Bronchial lymph node (tissue), 1 donor: ENCODE measurements around a stretch of chr1.

GRCh38 chr1:63816929-63817507 lies 43.2 kb downstream of the ROR1 start:
- PRO-cap: no peak

DNA sequence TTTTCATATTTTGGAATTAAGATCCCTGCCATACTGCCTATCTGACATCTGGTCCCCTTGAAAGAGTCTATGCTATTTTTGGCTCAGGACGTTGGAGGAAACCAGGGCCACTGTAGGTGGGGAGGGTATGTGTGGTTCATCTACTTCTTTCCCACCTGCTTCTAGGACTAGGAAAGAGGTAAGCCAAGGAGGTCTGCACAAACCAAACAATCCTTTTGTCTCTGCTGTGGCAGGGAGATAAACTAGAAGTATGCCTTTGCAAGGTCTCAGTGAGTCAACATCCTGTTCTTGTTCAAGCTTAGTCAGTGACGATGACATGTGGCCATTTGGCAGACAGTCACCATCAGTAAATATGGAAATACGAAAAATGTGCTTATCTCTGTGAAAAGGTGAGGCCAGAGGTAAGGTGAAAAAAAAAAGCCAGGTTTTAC lies 196.8 kb upstream of the UBE2U start:
- PRO-cap: no peak

- PRO-cap: no peak
Observed at GRCh38 chr1:64664266-64664890, 80.5 kb upstream of the RAVER2 start.

DNA sequence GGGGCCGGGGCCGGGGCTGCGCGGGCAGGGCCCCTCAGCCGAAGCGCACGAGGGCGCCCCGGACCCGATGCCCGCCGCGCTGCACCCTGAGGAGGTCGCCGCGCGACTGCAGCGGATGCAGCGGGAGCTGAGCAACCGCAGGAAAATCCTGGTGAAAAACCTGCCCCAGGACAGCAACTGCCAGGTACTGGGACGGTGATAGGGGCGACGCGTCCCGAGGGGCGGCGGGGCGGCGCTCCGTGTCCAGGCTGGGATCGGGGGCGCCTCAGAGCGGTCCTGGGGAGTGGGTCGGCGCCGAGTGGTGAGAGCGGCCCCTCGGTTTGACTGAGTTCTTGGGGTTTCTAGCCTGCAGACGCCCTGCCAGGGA lies 346 bp downstream of the RAVER2 start:
- PRO-cap: no peak

DNA sequence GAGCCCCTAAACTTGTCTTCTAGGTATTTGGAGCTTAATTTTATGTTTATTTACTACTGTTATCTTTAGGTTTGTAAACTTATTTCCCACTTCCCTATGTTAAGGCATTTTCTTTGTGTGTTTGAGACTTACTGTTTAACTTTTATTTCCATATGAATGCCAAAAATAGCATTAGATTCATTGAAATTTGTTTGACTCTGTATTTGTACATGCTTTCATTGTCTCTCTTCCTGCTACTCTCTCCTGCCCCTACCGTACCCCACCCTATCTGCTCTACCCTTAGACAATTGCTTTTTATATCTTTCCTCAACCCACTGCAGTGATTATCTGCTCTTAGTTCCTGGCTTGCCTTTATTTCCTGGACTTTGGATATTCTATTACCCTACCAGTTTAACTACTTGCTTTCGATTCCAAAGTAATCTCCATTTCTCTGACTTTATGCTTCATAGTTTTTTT lies 10.4 kb downstream of the RAVER2 start:
- PRO-cap: no peak

DNA sequence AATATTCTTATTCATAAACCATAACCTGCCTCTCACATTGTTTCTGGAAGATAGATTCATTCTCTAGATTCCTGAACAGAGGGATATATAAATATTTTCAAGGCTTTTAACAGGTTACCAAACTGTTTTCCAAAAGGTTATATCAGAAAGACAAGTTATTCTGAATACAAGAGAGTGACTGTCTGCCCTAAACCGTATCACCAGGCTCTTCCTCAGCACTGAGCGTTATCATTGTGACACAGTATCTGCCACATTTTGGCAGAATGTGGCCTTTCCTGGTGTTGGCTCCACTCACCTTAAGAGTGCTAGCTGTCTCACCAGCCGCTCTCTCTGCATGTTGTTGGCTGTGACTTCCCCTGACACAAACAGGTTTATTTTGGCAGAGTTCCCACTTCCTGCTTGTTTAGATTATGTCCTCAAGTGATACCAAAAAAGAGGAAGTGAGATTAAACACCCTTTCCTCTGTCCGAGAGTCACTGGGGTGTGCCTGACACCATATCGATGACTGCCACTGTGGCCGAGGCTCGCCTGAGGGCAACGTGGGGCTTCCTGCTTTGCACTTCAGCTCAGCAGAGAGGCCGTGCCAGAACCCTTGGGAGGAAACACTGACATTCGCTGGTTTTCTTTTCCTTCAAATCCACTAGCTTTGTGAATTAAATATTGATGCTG lies 102.3 kb downstream of the JAK1 start:
- PRO-cap: bidirectional peak, plus-strand start at position 501 of the sequence, minus-strand start at position 332 of the sequence

- PRO-cap: no peak
Observed at GRCh38 chr1:64870641-64870864, 95.8 kb downstream of the JAK1 start.

- PRO-cap: bidirectional peak, plus-strand start at chr1:64891587, minus-strand start at chr1:64891502
Observed at GRCh38 chr1:64890924-64892100, 75.0 kb downstream of the JAK1 start.

DNA sequence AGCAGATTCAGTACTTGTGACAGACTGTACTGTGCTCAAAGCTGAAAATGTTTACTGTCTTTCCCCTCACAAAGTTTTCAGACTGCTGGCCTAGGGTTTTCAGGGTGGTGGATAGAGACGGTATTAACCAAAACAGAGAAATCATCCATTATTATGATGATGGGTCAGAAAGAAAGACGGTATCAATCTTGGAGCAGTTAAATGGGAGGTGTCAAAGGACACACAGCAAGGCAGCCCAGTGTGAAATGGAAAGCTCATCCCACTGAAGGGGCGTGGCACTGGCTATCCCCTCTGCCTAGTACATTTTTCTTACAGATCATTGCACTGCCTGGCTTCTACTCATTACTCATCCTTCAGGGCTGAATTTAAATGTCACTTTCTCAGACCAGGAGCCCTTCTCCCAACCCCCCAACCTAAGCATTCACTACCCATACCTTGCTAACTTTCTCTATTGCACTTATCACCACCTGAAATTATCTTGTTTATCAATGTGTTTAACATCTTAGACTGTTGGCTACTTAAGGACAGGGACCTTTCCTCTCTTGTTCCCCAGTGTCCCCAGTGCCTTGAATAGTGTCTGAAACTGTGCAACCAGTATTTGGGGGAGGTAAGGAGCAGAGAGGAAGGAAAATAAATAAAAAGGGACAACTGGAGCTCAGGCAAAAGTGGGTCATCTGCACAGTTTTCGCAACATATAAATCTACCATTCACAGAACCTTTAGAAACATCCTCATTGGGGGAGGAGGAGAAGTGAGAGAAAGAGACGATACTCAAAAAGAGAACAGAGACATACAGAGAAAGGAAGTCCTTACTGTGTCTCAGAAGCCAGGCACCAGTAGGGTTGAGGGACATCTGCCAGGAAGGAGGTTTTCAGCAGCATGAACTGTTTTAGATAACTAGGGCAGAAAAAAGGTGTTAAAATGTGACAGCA lies 10.0 kb downstream of the JAK1 start:
- PRO-cap: no peak

DNA sequence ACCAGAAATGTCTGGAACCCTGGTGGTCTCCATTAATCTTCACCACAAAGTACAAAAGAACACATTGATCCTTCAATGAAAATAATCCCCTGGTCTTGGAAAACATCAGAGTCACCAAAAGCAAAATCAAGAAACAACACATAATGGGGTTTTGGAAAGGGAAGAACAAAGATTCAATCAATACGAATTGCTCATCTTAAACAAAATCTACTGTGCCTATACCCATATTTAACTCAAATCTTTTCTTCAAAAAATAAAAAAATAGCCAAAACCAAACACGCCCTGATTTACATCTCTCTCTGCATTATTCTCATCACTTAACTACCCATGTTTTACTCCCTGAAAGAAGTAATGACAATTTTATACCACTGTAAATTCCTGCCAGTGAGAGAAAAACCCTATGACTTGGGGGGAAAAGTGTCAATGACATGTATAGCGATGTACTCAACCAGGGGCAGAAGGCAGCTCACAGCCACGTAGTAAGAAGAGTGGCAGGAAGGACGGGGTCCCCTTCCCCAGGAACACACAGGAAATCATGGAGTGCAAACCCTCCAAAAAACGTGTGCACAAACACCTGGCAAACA lies 1.4 kb downstream of the JAK1 start:
- PRO-cap: no peak

GRCh38 chr1:64966799-64967004 lies 353 bp upstream of the JAK1 start:
- PRO-cap: no peak

GRCh38 chr1:65020894-65021615 lies 54.7 kb upstream of the JAK1 start:
- PRO-cap: no peak

- PRO-cap: no peak
Observed at GRCh38 chr1:65058099-65058649, 89.8 kb upstream of the AK4 start.

GRCh38 chr1:65147262-65147420 lies 862 bp upstream of the AK4 start:
- PRO-cap: no peak

DNA sequence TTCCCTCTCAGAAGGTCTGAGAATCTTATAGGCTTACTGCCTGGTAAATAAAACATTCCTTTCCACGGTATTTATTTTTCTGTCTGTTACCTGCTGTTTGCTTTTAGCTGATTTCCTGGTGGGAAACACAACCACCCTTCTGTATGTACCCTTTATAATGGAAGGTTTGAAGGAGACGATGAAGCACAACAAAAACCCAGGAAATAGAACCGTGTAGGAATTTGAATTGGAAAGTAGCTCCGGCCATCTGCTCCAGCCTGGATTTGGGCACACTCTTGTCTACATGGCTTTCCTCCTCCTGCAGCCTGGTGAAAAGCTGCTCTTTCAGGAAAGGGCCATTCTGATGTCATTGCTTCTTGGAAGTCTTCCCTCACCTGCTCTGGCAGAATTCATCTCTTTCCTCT lies 2.5 kb downstream of the AK4 start:
- PRO-cap: no peak

DNA sequence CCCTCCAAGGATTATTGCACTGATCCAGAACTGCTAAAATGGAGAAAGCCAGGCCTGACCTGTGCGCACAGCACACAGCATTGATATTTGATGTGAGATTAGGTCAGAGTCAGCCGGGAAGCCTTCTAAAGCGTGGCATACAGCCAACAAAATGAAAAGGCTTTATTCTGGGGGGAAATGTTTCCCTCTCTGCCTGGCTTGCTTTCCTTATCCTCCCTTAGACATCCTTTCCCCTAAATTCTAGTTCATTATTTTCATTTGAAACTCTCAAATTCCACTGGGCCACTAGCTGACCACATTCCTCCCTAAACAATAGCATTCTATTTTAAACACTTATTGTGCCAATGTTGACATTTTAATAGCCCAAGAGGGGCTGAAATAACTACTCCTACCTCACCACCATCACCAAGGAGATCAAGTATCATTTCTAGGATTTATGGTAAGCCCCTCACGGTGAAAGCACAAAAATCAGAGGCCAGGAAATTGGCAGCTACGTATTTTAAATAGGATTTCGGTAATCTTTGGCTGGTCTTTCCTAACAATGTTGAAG lies 49.5 kb downstream of the LEPR start:
- PRO-cap: no peak

- PRO-cap: bidirectional peak, plus-strand start at chr1:66271489, minus-strand start at chr1:66271347
Observed at GRCh38 chr1:66271243-66271788, 262.6 kb upstream of the SGIP1 start.

- PRO-cap: no peak
Observed at GRCh38 chr1:66292727-66293318, 241.1 kb upstream of the SGIP1 start.

GRCh38 chr1:66294694-66295082 lies 239.3 kb upstream of the SGIP1 start:
- PRO-cap: no peak

DNA sequence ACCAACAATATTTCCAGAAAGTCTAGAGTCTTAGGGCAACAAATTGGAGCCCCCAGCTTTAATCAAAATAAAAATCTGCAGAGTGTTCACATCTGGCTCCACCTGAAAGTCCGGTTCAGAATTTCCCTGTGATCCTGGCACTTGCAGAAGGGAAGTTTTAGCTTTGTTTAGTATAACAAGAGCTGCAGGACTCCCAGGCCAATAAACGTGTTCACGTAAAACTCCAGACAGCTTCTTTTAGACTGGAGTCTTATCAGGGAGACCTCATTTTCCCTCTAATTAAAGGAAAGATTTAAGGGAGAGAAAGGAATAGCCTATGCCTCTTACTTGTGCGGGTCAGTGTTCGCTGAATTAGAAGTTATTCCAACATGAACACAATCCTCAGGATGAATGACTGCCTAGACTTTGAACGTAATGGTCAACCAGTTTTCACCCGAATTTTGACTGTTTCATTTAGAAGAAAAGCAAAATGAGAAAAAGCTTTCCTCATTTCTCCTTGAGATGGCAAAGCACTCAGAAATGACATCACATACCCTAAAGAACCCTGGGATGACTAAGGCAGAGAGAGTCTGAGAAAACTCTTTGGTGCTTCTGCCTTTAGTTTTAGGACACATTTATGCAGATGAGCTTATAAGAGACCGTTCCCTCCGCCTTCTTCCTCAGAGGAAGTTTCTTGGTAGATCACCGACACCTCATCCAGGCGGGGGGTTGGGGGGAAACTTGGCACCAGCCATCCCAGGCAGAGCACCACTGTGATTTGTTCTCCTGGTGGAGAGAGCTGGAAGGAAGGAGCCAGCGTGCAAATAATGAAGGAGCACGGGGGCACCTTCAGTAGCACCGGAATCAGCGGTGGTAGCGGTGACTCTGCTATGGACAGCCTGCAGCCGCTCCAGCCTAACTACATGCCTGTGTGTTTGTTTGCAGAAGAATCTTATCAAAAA lies 202.1 kb upstream of the SGIP1 start:
- PRO-cap: bidirectional peak, plus-strand start at position 175 of the sequence, minus-strand start at position 104 of the sequence; unidirectional peak, plus-strand start at position 608 of the sequence; bidirectional peak, plus-strand start at position 662 of the sequence, minus-strand start at position 661 of the sequence